Cardiac muscle cell (in vitro differentiated cells and primary cell): ENCODE results near the genes MKNK2 and ZNF554.

DNA sequence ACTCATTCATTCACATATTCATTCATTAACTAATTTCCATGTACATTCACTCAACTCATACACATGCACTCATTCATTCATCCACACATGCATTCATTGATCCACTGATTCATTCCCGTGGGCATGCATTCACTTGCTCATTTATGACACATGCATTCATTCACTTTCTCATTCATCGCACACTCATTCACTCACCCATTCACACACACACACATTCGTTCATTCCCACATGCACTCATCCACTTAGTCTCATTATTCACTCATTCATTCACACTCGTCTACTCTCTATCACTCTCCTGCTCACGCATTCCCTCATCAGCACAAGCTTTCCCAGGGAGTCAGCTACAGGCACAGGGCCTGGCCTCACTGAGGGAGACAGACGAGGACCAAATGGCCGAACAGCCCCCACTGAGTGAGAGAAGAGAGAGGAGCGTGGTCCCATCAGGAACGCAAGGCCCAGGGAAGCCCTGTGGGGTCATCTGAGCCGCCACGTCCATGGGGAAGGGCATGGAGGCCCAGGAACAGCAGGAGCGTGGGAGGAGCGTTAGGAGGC lies 17.5 kb downstream of the BTBD2 start:
- RAMPAGE, long total RNA = no peak
- RRBS = no CpG with 5 or more reads among the region's 13 CpGs

DNA sequence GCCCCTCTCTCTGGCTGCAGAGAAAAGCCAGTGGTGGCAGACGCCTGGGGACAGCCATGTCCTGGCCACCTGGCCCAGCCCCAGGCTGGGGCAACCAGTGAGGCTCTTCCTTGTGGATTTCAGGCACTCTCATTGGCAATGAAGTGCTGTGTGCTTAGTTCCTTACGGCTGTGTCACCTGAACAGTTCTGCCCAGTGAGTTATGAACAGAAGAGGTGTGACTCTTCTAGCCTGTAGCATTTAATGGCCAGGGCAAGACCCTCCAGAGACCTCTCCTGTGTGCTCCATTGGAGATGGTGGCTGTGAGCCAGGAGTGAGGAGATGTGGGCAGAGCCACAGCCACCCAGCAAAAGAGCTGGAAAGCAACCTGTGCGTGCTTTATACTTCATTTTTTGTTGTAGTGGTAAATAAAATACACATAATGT lies 6.2 kb upstream of the BTBD2 start:
- RAMPAGE, long total RNA = no peak
- RRBS = no CpG with 5 or more reads among the region's 3 CpGs

- RAMPAGE, long total RNA = no peak
- RRBS = 3% methylated on average over 35 of the region's 59 CpGs
These were observed 444 bp downstream of the MKNK2 start for GRCh38 chr19:2050519-2051080.

DNA sequence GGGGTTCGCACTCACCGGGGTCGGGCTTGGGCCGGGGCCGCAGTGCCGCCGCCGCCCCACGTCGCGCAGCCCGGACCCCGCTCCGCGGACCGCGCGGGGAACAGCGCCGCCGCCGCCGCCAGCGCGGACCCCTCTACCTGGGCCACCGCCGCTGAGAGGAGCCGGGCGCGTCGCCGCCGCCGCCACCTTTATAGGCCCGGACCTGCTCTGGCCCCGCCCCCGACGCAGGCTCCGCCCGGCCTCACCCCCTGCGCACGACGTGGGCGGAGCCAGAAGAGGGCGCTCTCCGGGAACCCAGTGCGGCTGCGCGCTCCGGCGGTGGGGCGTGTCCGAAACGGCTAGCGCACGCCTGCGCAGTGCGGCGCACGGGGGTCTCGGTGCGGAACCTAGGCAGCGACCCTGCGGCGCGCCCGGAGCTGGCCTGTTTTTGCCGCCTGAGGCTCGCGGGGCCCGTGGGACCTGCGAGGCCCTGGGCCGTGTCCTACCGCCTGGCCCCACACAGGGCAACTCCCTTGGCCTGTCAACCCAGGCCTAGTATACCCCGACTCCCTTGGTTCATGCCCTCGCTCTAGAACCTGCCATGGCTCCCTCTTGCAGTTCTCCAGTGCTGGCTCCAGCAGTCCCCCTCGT lies at the start of gene MKNK2:
TSS of gene MKNK2 (minus strand) at position 164 of the 630 bp plus-strand sequence.
- RAMPAGE, long total RNA = no peak
- RRBS = 2% methylated on average over 52 of the region's 77 CpGs

DNA sequence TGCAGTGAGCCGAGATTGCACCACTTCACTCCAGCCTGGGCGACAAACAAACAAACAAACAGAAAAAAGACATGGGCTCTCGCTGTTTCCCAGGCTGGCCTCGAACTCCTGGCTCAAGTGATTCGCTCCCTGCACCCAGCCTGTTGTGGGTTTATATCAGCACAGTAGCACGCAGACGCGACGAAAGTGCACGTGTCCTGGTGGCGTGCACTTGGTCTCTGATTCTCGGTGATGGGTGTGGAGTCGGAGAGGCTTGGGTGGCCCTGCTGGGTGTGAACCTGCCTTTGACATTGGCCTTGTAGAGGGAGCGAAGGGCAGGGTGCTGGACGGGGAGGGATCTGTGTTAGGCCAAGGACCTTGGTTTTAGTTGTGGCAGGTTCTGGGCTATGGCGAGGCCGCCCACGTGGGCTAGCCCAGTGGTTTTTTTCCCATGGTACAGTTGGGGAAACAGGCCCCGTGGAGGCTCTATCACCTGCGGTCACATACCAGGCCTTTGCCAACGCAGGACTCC lies 16.1 kb downstream of the DOT1L start:
- RAMPAGE, long total RNA = no peak
- RRBS = no CpG with 5 or more reads among the region's 21 CpGs

- RAMPAGE, long total RNA = no peak
- RRBS = 91% methylated on average over 1 of the region's 41 CpGs
These were observed 29.7 kb downstream of the DOT1L start for GRCh38 chr19:2193098-2194182.

GRCh38 chr19:2230852-2231443 lies 5.2 kb downstream of the PLEKHJ1 start:
- RAMPAGE, long total RNA = no peak
- RRBS = no CpG with 5 or more reads among the region's 11 CpGs

DNA sequence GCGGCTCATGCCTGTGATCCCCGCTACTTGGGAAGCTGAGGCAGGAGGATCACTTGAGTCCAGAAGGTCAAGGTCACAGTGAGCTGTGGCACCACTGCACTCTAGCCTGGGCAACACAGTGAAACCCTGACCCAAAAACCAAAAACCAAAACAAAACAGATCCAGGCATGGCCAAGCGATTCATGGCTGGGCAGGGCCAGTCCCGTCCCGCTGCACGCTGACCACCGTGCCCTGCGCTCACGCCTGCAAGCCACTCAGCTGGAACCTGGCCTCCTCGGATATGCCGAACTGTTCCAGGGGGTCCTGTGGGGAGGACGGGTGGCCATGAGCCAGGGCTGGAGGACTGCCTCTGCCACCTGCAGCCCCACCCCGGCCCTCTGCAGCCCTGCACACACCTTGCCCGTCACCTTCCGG lies 2.5 kb downstream of the PLEKHJ1 start:
- RAMPAGE, long total RNA = no peak
- RRBS = no CpG with 5 or more reads among the region's 15 CpGs

GRCh38 chr19:2237203-2237606 lies 581 bp downstream of the SF3A2 start:
- RAMPAGE, long total RNA = no peak
- RRBS = no CpG with 5 or more reads among the region's 16 CpGs

GRCh38 chr19:2276646-2277456 lies 5.1 kb downstream of the PEAK3 start:
- RAMPAGE, long total RNA = no peak
- RRBS = 70% methylated on average over 1 of the region's 29 CpGs

GRCh38 chr19:2425046-2425841 lies 2.1 kb downstream of the TIMM13 start:
- RAMPAGE, long total RNA = no peak
- RRBS = 6% methylated on average over 38 of the region's 84 CpGs

DNA sequence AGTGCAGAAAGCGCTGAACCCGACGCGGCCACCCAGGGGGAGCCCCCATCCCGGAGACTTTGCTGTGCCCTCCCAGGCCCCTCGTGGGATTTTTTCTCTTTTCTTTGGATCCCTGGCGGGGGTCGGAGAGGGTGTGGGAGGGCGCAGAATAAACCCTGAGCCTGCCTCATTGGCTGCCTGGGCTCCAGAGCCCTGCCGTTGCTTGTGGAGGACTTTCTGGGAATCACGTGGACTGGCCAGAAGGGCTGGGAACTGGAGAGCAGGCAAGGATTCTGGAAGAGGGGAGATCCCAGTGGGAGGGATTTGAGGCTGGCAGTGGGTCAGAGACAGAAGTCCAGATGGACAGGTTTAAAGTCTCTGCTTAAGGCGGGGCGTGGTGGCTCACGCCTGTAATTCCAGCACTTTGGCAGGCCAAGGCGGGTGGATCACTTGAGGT lies 25.0 kb downstream of the GADD45B start:
- RAMPAGE, long total RNA = no peak
- RRBS = no CpG with 5 or more reads among the region's 15 CpGs

DNA sequence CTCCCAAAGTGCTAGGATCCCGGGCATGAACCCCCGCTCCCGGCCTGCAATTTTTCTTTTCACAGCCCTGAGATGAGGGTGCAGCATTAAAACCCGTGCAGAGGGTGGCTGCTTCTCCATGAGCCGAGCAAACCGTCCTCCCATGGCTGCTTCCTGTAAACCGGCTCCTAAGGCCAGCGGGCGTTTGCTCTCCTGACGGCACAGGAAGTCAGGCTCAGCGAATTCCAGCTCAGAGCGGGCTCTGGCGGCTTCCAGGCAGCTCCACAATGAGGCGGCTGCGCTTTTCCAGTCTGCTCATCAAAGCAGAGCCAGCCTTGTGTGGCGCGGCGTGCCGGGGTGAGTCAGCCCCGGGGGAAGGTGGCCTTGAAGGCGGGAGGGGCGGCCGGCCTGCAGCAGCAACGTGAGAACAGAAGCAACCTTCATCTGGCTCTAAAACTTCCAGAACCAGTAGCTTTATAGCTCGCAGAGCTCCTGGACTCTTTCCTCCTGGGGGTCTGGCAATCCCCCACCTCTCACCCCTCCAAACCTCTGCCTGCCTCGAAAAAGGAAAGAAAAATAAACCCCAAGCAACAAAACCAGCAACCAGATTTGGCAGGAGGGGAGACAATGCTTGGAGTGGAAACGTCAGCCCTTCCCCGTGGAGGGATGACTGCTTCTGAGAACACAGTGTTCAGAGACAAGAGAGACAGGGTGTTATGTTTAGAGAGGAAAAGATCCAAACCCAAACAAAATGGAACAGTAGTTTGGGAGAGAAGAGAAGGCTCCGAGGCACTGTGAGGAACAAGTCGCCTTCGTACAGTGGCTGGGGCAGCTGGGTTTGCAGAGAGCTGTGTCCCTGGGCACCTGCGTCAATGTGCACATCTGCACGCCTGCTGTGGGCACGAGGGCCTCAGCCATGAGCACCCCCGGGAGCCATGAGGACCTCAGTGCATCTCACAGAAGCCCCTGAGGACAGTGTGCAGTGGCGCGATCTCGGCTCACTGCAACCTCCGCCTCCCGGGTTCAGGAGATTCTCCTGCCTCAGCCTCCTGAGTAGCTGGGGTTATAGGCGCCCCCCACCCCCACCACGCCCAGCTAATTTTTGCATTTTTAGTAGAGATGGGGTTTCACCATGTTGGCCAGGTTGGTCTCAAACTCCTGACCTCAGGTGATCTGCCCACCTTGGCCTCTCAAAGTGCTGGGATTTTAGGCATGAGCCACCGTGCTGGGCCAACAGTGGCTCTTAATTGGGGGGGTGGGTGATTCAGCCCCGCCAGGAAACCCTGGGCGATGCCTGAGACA lies 68.0 kb downstream of the GADD45B start:
- RAMPAGE, long total RNA = no peak
- RRBS = 11% methylated on average over 5 of the region's 45 CpGs

DNA sequence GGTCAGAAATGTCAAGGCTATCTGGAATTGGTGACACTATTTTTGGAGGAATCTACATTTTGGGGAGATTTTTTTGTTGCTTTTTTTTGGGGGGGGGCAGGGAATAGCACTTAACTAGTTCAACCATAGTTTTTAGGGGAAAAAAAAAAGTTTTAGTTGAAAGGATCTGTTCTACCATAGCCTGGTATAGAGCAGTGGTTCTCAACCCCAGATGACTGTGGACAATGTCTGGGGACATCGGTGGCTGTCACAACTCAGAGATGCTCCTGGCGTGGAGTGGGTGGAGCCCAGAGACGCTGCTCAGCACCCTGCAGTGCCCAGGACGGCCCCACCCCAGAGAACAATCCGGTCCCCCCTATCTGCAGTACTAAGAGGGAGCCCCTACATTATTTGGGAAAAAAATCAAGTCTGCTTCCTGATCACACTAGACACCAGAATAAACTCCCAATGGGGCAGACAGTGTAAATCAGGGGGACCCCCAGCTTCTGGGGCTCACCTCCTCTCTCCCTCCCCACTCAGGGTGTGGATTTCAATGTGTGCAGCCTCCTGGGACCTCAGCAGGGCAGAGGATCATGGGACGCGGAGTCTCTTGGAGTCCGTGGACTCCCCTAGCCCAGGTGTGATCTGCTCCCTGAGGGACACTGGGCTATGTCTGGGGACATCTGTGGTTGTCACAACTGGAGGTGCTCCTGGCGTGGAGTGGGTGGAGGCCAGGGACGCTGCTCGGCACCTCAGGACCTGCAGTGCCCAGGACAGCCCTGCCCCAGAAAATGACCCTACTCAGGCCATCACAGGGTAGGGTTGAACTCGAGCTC lies 8.1 kb downstream of the GNG7 start:
- RAMPAGE, long total RNA = no peak
- RRBS = no CpG with 5 or more reads among the region's 12 CpGs

GRCh38 chr19:2720705-2721309 lies 365 bp downstream of the DIRAS1 start:
- RAMPAGE, long total RNA = no peak
- RRBS = 3% methylated on average over 11 of the region's 55 CpGs

GRCh38 chr19:2771897-2772480 lies 11.1 kb downstream of the SGTA start:
- RAMPAGE, long total RNA = no peak
- RRBS = no CpG with 5 or more reads among the region's 17 CpGs

- RAMPAGE, long total RNA = no peak
- RRBS = no CpG with 5 or more reads among the region's 35 CpGs
These were observed 8.9 kb downstream of the SGTA start for GRCh38 chr19:2774017-2774711.

DNA sequence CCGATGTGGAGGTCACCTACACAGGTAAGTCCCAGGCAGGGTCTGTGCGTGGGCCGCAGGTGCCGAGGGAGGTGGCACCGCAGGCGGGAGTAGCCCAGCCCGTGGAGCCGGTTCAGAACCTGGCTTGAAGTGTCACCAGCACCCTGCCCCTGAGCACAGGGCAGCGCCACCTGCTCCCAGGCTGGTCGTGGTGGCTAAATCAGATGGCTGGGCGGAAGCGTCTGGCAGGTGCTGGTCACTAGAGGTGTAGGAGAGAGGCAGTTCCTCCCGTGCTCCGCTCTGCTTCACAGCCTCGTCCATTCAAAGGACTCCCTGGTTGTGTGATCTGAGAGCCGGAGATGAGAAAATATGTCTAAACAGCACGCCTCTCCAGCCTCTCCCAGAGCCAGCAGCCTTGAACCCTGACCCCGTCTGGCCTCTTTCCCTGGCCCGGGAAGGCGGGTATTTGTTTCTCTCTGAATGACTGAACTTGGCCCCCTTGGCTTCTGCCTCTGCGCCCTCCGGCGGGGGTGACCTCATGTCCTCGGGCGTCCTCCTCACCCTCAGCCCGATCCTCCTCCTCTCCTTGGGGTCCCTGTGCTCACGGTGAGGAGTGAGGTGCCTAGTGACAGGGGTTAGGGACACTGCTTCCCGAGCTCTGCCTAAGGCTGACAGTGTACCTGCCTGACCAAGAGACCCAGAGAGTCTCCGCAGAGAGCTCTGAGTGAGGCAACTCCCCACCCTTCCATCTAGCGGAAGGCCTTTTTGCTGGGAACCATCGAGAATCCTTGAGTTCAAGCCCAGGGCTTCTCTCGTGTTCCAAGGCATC lies 5.5 kb downstream of the THOP1 start:
- RAMPAGE, long total RNA = no peak
- RRBS = 95% methylated on average over 7 of the region's 32 CpGs

GRCh38 chr19:2815931-2816648 lies 3.6 kb upstream of the ZNF554 start:
- RAMPAGE, long total RNA = no peak
- RRBS = no CpG with 5 or more reads among the region's 18 CpGs

DNA sequence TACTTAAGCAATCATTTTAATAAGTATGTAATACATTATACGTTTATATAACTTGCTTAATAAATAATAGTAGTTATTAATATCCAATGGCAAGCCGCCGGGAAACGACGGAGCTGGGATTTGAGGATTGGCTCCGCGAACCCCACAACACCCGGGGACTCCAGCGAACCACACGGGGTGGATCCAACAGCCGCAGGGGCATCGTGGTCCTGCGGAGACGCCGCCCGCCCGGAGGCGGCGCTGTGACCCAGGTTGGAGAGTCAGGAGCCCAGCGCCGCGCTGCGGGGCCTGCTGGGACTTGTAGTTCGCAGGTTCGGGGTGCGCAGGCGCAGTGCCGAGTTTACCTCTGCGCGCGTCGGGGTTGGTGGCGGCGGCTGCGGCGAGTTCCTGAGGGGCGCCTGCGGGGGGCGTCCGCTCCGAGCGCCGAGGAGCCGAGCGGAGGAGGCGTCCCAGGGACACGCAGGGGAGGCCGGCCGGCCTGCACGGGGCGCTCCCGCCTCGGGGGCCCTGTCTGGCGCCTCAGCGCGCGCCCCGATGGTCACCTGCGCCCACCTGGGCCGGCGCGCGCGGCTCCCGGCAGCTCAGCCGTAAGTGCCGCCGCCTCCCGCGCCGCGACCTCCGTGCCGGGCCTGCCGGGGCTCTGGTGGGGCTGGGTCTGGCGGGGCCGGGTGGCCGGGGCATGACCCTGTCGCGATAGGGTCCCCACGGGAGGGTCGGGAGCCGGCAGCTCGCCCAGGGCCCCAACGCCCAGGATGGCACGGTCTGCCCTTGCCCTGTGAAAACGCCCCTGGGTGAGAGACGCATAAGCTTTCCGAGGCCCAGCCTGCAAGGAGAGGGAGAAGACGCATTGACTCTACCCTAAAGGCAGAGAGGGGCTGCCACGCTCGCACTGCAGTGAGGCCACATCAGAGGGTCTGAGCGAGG lies at the start of gene ZNF554:
TSS of gene ZNF554 (plus strand) at position 331 of the 924 bp plus-strand sequence.
- RAMPAGE, long total RNA = no peak
- RRBS = 2% methylated on average over 40 of the region's 93 CpGs